Right cardiac atrium (tissue), 1 donor: ENCODE measurements around a stretch of chr3.

GRCh38 chr3:72967468-72967974 is 29.1 kb upstream of the PPP4R2 start:
- PRO-cap = no peak

DNA sequence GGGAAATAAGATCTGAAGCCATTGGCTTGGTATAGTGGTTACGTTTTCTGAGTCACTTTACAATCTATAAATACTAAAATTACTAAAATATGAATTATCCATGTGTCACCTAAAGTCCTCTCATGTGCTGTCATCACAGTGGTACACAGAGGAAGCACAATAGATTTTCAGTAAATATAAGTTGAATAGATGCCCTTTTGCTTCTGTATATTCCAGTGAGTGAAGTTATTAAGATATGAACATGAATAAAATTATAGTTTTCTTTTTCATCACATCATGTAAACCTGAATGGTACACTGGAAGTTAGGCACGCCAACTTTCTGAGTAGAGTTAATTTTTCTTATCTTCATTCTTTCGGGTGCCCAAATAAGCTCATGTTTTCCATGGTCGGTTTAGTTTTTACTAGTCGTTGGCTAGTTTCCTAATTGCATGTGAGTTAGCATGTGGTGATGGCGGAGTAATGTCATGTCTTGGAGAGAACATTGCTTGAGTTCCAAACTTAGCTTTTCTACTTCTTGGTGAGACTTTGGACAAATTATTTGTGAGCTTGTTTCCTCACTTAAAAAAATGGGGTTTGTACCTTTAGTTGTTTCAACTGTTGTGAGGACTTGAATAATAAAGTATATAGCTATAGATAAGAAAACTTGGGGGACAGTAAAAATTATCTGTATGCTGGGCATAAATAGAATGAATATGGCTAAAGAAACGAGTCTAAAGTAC is 11.6 kb downstream of the PPP4R2 start:
- PRO-cap = no peak

GRCh38 chr3:73028896-73030008 is 32.2 kb upstream of the EBLN2 start:
- PRO-cap = no peak

DNA sequence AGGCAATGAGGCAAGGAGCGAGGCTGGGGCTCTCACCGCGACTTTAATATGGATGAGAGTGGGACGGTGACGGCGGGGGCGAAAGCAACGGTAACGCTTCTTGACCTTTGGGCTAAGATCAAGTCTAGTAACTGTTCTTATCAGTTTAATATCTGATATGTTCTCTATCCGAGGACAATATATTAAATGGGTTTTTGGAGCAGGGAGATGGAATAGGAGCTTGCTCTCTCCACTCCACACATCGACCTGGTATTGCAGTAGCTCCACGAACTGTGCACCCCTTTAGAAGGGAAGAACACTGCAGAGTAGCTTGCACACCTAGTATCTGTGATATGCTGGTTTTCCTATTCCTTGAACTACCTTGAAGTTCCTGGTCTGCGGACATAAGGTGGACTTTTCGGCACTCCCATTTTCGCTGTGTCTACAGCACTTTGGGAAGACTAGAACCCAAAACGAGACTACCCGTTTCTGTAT is 49.5 kb downstream of the EBLN2 start:
- PRO-cap = no peak

GRCh38 chr3:73779867-73780185 is 155.1 kb upstream of the PDZRN3 start:
- PRO-cap = no peak

- PRO-cap = bidirectional peak, plus-strand start at chr3:75435339, minus-strand start at chr3:75435119
These were observed 228.5 kb upstream of the FRG2C start for GRCh38 chr3:75435233-75436342.

GRCh38 chr3:75658350-75659194 is 5.6 kb upstream of the FRG2C start:
- PRO-cap = no peak

- PRO-cap = no peak
These were observed 6.1 kb downstream of the FRG2C start for GRCh38 chr3:75669878-75670946.

DNA sequence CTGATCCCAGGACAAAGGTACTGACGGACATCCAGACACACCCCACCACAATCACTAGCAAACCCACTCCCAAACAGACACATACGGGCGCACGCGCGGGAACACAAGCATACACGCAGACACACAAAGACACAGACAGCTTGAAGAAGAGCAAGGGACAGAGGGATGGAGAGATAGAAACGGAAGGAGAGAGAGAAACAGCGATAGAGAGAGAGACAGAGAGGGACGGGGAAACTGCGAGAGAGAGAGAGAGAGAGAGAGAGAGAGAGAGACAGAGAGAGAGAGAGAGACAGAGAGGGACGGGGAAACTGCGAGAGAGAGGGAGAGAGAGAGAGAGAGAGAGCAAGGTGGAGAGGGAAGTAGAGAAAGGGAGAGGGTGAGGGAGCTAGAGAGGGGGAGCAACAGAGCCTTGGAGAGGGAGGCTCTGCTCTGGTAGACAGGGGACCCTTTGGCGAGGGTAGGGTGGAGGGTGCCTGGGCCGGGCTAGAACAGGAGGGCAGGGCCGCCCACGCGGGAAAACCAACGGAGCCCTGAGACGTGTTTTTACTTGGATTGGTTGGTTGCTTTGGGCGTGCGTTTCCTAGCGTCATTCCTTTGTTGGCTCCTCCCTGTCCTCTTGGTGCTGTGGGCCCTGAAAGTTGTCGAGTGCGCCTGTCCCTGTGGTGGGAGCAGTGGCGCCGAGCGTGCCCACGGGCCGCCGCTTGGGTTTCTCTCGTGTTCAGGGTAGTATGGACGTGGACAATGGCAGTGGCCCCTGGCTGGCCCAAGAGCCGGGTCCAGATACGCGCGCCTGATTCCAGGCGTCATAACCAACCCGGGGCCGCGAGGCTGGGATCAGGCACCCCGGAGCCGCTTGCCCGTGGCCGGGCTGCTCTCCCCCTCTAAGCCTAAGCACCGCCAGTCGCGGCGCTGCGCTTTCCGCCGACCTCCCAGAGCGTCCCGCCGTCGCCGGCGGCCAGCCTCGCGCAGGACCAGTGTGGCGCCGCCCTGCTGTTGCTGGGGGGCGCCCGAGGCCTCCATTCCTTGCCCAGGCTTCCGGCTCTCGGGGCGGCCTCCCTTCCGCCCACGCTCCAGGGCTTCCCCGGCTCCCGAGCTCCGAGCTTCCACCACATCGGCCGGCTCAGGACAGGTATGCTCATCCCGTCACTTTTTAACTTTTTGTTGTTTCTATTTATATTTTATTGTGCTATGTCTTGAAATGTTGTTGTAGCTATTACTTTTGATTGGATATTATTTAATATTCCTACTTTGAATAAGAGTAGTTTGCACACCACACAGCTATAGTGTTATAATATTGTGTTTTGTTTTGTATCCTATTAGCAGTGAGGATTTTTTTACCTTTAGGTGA is 8.0 kb downstream of the FRG2C start:
- PRO-cap = no peak

DNA sequence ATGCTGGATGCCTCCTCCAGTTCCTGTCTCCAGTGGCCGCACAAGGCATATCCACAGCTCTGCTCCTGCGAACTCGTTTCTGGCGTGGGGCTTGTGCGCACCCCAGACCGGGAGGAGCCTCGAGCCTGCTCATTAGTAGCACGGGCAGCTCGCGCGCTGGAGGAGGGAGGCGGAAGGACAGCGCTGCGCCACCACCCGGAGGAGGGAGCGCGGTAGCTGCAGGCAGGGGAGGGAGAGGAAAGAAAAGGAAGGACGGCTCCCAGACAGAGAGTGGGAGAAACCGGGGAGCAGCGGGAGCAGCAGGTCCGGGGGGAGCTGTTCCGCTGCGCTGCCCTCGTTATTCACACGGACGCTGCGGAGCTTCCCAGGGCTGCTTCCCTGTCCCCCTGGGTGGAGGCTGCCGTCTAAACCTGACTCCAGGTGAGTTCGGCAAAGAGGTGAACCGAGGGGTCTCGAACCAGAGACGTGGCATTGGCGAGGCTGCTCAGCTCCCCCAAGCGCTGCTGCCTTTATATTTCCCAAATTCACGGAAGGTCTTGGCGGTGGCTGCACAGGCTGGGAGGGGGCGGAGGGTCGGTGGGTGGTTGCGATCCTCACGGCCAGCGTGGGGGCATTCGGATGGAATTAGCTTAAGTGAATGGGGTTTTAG is 121.3 kb upstream of the ZNF717 start:
- PRO-cap = no peak

GRCh38 chr3:77577301-77577662 is 537.4 kb downstream of the ROBO2 start:
- PRO-cap = no peak

DNA sequence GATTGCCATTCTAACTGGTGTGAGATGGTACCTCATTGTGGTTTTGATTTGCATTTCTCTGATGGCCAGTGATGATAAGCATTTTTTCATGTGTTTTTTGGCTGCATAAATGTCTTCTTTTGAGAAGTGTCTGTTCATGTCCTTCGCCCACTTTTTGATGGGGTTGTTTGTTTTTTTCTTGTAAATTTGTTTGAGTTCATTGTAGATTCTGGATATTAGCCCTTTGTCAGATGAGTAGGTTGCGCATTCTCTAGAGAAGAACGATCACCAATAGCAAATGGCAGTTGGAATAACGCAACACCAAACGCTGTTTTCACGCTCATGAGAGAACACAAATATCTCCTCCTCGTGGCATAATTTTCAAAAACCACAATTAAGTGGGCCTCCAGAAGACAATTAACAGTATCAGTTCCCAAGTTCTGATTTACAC is 859.9 kb upstream of the ROBO1 start:
- PRO-cap = no peak

DNA sequence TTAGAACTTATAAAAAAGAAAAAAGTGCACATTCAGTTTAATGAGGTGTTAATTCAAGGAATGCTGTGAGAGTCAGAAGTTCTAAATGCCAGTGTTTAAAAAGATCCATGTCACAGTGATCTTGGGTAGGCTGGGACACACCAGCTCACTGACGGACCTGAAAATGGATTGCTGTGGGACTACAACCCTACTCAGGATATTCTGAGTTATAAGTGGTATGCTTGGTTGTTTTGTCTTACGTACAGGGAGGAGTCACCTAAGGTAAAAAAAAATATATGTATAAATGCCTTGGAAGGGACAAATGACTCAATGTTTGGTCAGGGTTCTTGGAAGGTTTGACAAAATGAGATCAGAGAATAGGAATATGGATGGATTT is 767.4 kb downstream of the GBE1 start:
- PRO-cap = no peak

- PRO-cap = no peak
These were observed 704.2 kb downstream of the GBE1 start for GRCh38 chr3:81057359-81057558.

DNA sequence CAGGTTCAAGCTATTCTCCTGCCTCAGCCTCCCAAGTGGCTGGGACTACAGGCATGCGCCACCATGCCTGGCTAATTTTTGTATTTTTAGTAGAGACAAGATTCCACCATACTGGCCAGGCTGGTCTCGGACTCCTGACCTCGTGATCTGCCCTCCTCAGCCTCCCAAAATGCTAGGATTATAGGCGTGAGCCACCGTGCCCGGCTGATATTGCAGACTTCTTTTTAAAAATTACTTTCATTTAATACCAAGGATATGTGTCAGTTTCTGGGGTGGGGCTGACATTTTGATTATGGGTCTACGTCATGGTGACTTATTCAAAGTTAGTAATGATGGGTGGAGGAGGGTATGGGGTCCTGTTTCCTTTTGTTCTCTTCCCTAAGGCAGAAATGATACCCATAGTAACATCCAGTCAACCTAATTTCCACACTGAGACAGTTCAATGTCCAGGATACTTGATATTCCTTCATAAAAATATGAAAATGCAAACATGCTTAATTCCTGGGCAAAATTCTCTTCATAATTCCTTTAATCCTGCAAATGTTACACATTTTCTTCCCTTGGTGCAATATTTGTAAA is 34.7 kb downstream of the GBE1 start:
- PRO-cap = no peak

DNA sequence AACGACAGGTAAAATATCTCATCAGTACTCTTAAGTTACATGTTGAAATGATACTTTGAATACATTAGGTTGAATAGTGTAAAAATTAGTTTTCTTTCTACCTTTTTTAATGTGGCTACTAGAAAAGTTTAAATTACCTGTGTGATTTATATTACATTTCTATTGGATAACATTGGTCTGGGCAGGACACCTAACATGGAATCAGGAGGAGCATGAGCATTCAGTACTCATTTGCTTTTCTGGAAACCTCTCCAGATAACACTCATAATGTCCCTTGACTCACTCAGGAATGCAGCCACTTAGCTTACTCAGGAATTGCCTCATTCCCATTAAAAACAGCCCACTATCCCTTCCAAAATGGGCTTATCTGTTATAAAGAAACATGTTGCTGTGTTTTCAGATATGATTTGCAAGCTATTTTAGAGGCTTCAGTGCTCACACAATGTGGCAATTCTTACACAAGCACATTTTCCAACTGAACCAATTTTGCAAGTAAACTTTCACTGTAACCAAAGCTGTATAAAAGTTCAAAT is 17.1 kb downstream of the GBE1 start:
- PRO-cap = no peak

DNA sequence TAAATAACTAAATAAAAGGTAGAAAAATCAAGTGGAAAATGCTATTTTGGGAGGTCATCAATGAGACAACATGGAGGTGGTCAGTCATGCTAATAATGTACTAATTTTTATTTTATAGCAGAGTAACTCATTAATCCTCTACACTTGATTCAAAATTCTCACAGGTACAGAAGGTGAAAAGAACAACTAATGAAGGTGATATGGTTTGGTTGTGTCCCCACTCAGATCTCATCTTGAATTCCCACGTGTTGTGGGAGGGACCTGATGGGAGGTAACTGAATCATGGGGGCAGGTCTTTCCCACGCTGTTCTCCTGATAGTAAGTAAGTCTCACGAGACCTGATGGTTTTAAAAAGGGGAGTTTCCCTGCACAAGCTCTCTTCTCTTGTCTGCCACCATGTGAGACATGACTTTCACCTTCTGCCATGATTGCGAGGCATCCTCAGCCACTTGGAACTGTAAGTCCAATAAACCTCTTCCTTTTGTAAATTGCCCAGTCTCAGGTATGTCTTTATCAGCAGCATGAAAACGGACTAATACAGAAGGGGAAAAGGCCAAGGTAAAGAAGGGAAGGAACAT is 2.7 kb downstream of the GBE1 start:
- PRO-cap = no peak

DNA sequence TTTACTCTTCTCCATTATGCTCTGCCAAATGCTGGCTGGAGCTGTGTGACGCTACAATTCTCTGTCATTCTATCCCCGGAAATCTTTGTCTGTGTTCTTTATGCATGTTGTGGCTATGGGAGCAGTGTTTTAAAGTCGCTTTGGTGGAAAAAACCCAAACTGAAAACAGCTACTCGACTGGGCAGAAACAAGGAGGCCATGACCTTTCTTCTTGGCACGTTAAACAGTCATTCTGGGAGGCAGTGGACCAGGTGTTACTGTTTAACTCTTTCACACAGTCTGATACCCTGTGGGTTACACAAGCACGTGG is 55.4 kb upstream of the GBE1 start:
- PRO-cap = no peak

DNA sequence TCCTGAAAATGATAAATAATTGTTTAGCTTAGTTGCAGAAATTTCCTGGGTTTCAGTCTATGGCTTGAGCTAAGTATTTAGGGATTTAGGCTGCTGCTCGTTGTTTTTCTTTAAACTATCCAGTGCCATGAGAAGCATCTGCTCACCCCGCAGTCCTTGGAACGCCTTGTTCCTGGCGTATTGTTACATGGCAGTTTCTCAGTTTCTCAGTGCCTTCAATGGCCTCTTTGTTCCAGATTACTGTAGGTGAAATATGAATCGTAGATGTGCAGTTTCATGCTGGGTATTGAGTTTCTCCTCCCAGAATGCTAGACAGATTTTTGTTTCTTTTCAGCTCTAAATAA is 269.5 kb upstream of the GBE1 start:
- PRO-cap = no peak

- PRO-cap = no peak
These were observed 555.7 kb upstream of the GBE1 start for GRCh38 chr3:82317189-82317511.